ENCODE results near the genes KRTAP5-10 and PHOX2A.

- PRO-cap = no peak
Measured at GRCh38 chr11:70233431-70233895, 30.4 kb downstream of the FADD start.

DNA sequence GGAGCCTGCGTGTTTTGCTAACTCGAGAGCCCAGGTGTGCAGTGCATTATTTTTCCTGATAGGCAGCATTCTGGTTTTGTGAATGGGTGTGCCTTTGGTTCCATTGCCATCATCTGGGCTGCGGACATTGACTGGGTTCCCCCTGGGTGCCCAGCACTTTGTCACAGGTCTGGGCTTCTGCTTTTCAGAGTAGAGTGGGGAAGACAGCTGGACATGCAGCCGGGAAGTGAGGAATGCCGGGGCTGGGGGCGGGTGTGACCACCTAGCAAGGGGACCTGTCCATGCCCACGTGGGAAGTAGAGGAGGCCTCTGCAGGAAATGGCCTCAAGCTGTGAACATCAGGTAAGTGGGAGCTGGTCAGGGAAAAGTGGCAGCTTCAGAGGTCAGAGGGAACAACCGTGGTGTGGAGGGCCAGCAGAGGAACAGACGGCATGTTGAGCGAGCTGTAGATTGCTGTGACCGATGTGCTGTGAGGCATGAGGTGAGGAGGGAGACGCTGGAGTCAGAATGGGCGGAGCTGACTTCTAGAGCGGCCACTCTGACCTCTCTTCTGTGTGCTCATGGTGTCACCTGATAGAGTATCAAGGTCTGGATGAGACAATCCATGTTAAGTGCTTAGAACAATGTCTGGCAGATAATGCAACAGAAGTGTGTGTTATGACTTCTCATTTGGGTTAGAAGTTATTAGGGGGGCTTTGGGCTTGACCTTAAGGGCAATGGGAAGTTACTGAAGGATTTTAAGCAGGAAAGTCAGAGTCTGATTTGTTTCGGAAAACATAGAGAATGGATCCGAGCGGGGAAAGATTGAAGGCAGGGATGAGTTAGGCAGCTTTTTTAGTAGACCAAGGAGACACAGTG lies 42.4 kb downstream of the PPFIA1 start:
- PRO-cap = no peak

GRCh38 chr11:70364293-70364557 lies 34.1 kb upstream of the CTTN start:
- PRO-cap = no peak

DNA sequence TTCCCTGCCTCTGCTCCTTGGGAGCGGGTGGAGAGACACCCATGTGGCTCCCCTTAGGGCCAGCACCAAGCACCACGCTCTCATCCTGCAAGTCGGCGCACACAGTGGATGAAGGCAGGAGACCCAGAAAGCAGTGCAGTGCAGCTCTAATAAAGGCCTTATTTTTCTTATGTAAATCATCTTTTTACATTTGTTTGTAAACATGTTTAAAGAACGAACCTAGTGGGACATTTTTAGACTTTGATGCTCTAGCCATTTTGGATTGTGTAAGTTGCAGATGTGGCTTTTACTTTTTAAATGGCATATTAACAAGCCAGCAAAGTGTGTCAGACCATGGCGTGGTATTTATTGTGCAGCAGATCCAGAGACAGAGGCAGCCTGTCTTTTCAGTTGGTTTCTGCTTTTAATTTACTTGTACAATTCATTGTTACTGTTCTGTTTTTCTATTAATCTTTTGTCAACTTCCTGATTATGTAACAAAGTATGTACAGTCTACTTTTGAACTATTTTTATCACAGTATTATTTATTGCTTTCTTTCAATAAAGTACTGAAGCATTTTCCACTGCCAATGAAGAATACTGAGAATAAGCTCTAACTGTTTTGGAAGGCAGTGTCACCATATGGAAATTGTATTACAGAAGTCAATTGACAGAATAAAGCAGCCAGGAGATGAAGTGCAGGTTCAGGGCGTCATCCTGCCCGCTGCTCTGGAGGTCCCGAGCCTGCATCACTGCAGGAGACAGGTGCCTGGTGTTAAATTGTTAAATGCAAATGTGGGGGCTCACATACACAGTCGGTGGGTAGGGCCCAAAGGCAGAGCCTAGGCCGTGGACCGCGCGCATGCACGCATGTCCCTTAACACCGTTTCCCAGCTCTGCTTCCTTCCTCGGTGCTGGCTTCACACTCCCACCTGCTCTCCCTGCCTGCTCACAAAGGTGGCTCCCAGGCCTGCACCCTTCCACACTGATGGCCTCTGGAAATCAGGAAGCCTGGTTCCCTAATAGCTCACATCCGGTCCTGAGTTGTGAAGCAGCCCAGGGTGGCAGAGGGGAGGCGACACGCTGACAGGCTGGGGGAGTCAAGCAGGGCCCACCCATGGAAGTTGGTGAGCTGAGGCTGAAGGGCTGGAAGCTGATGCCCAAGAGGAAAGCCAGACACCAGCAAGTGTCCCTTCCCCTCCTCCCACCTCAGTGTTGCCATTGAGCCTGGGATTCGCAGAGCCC lies 14.1 kb upstream of the CTTN start:
- PRO-cap = no peak

GRCh38 chr11:70400521-70401176 lies 2.3 kb downstream of the CTTN start:
- PRO-cap = no peak

DNA sequence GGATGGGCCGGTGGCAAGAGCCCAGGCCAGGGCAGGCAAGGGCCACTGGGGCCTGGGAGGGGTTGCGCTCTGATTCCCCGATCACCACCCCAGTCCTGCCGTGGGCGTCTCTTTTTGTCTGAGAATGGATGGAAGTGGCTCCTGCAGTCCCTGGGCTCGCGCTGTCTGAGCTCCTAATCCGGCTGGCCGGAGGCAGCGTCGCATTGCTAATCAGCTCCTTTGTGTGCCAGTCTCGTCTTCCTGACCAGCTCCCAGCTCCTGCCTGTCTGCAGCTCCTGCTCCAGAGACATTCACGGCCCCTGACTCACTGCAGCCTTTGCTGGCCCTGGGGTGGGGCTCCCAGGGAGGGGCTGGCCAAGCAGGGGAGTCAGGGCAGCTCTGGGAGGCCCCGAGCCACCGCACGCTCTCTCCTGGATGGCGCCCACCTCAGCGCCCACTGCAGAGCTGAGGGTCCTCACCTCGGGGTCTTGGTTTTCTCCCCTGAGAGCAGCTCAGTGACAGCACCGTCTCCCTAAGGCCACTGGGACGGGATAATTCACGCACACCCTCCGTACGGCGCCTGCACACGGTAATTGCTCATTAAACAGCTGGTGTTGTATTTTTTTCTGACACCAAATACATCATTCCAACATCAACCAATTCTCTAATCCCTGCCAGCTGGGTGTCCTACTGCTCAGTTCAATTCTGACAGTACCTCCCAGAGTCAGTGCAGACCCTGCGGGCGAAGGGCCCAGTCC lies 146.9 kb downstream of the CTTN start:
- PRO-cap = no peak

GRCh38 chr11:70641453-70641899 lies 243.1 kb downstream of the CTTN start:
- PRO-cap = no peak

GRCh38 chr11:70824599-70825366 lies 426.5 kb downstream of the CTTN start:
- PRO-cap = no peak

- PRO-cap = no peak
Measured at GRCh38 chr11:71220026-71220434, 32.3 kb downstream of the SHANK2 start.

DNA sequence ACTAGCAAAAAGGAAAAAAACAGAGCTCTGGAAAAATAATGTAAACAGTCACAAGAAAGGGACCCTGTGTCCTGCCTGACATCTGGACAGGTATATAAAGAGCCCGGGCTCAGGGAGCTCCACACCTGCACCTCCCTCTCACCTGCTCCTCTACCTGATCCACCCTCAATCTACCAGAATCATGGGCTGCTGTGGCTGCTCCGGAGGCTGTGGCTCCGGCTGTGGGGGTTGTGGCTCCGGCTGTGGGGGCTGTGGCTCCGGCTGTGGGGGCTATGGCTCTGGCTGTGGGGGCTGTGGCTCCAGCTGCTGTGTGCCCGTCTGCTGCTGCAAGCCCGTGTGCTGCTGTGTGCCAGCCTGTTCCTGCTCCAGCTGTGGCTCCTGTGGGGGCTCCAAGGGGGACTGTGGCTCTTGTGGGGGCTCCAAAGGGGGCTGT lies at the start of gene KRTAP5-10:
TSS of gene KRTAP5-10 (plus strand) at position 157 of the 433 bp plus-strand sequence.
- PRO-cap = no peak

GRCh38 chr11:71749066-71749655 lies 83.8 kb upstream of the DEFB108B start:
- PRO-cap = no peak

DNA sequence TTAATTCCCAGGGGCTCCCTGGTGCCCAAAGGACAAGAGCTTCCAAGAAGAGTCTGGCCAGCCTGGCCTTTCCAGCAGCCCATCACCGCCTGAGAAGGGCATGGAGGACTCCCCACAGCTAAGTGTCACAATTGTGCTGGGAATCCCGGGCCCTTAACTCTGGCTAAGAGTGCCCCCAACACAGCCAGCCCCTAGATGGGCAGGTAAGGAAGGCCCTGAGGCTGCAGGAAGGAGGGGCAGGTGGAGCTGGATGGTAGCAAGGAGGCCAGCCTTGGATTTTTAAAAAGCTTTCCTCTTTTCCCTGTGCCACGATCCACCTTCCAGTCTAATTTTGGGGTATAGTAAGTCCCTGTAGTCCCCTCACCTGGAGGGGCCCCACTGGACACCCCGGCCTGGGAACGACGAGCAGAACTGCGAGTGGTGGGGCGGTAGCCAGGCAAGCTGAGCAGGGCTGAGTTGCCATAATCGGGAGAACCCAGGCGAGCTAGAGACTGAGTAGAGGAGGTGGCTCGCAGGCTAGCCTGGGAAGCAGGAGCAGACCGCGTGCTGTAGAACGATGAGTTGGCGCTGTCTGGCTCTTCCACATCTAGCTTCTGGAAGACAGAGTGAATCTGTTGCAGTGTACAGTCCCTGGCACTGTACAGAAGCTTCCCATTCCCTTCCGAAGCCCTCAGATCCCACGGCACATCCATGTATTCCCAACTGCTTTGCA lies 7.1 kb downstream of the IL18BP start:
- PRO-cap = no peak

GRCh38 chr11:72015838-72016347 lies 17.2 kb downstream of the IL18BP start:
- PRO-cap = no peak

DNA sequence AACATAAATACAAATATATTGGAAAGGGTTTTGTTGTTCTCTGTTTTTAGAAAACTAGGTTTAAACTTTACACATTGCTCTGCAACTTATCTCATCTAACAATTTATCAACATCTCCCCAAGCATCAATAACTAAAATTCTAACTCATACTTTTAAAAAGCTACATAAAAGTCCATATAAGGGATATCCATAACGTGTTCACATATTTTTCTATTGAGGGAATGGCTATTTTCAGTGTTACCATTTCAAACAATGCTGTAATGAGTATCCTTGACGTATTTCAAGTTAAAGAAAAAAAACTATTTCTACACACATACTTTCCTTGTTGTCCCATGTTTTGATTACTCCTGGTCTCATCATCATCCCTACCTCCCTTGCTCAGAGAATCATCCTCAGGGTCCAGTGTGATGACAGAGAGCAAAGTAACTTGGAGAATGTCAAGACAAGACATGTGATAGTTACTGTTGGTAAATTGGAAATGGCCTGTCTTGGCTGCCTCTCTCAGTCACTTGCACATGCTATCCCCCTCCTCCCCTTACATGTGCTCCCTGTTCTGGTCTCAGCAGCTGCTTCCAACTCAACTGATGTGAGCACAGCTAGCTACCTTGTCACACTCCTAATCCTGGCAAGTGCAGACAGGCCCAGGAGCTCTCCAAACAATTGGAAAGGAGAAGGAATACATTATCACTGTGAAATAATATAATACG lies 21.9 kb downstream of the NUMA1 start:
- PRO-cap = no peak

DNA sequence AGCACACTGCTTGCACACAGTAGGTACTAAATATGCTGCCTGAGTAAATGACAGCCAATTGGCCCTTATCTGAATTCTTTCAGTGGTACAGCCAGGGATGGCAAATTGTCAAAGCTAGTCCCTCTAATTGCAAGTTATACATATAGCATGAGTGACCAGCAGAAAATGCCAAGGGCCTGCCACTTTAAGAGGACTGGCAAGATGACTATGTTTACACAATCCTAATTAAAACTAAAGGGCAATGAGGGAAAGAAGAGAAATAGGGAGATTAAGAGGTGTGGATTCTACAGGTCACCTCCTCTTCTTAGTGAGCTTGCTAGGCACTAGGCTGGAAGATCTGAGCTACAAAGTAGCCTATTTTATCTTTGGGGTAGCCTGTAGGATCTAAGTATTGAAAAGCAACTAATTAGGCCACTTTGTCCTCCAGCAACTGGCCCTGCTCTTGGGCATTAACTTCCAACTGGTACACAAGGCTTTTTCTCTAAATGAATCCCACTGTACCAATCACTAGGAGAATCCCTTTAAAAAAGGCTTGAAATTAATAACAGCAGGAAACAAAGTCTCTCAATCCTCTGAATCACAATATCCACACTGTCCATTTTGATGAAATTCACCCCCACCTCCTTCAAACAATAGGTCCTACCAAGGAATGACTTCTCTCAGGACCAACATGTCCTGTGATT lies 13.4 kb downstream of the NUMA1 start:
- PRO-cap = no peak

DNA sequence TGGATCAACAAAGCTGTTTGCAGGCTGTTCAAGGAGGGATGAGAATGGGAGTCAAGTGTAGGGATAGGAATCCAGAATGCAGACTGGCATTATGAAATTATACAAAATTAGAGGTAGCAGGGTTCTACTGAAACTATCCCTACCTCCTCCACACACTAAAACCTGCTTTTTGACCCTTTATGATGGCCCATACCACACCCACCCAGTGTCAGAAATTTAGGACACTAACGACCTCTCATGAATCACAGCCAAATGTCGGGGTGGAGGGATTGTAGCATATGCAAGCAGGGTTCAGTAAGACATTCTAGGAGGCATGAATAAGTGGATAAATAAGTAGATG lies 964 bp downstream of the ANAPC15 start:
- PRO-cap = unidirectional peak, plus-strand start at position 245 of the sequence

DNA sequence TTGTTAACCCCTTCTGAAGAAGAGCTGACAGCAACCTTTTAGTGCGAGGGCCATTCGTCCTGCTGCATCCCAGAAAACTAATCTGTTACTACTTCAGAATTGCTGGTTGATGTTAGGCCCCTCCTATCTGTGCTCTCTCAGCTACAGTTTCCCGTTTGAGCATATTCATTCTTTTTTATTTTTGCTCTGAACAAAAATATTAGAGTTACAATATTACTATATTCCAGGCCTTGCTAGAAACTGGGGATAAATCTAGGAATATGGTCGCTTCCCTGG lies 410 bp upstream of the ANAPC15 start:
- PRO-cap = unidirectional peak, minus-strand start at position 90 of the sequence

DNA sequence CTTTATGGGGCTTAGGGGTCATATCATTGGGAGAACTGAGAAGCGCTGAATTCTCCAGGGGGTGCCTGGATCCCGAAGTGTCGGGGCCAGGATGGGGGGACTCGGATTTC lies 278 bp upstream of the INPPL1 start:
- PRO-cap = no peak

GRCh38 chr11:72244077-72244946 lies at the start of gene PHOX2A:
TSS of gene PHOX2A (minus strand) at chr11:72244176.
- PRO-cap = no peak

GRCh38 chr11:72417830-72418511 lies 16.4 kb downstream of the CLPB start:
- PRO-cap = no peak